ENCODE data around the genes ASRGL1, LRRN4CL and HNRNPUL2.

- PRO-cap: no peak
Measured at GRCh38 chr11:61333733-61334309, 793 bp downstream of the TKFC start.

- PRO-cap: no peak
Measured at GRCh38 chr11:61352123-61352584, 9.5 kb downstream of the CYB561A3 start.

DNA sequence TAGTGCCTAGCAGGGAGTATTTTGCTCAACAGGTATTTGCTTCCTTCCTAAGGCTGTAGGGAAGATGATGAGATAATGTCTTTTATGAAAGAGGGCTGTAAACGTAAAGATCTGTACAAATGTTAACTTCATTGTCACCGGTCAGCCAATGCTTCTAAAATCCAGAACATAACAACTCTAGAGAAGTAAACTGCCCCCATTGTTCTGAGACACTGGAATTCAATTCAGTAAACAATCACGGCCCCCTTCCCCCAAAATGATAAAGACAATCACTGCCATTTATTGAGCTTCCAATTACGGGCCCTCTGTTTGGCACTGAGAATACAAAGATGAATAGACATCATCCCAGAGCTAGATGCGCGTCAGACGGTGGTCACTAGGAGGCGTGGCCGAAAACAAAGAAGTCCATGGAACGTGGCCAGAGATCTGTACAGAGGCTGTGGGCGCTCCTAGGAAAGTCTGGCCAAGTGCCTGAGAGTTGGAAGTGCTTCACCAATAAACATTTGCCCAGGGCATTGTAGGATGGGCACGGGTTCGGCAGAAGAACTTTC, 593 bp downstream of the TMEM258 start:
- PRO-cap: no peak

- PRO-cap: no peak
Measured at GRCh38 chr11:61887961-61888362, 3.4 kb downstream of the FADS3 start.

DNA sequence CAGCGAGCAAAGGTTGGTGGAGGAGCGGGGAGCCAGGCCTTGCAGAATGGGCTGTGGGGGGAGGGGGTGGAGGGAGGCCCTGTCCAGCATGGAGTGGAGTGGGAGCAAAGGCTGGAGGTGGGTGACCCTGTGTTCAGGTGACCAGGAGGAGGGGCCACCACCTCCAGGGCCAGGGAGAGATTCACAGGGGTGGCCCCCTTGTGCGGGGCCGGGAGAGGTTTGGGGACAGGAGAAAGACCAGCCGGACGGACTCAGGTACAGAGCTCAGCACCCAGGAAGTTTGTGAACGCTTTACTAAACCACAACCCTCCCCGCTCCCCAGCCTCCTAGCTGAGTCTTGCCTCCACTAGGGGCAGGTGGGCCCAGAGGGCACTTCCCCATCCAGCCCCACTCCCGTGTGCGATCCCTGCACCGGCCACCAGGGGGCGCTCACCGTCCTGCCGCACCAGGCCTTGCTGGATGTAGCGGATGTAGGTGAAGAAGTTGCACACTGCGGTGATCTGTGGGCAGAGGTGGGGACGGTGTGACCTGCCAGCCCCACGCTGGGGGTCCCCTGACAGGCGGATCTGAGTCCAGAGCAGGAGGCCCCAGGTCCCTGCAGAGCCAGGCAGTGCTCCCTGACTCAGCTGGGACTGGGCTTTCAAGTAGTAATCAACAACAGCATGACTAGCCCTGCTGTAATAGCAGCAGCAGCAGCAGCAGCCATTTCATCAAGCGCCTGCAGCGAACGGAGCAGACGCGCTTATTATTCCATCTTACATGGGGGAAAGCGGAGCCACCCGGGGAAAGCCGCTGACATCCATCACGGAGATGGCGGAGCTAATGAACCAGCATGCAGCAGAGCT, 7.8 kb upstream of the FADS3 start:
- PRO-cap: no peak

- PRO-cap: no peak
Measured at GRCh38 chr11:61966608-61966920, 870 bp downstream of the FTH1 start.

DNA sequence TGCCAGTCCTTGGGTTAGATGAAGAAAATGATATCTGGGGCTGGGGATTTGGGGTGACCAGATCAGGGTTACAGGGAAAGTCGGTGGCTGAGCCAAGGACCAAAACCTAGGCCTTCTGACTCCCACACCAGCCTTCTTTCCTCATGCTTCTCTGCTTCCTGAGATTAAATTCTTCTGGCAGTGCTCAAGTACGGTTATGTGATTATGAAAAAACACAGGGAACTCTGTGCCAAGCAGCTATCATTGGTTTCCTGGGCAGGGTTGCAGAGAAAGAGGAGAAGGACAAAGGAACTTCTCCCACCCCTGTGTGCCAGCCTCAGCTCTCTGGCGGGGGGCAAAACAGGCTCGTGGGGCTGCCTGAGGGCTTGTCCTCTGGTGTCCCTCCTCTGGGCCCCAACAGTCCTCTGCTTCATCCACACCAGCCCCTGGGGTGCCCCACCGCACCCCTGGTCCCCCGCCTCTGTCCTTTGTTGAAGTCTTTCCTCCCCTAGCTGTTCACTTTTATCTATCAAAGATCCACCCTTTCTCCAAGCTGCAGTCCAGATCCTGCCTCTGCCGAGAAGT, 11.3 kb upstream of the FTH1 start:
- PRO-cap: no peak

- PRO-cap: no peak
Measured at GRCh38 chr11:62033625-62034081, 66.2 kb upstream of the FTH1 start.

DNA sequence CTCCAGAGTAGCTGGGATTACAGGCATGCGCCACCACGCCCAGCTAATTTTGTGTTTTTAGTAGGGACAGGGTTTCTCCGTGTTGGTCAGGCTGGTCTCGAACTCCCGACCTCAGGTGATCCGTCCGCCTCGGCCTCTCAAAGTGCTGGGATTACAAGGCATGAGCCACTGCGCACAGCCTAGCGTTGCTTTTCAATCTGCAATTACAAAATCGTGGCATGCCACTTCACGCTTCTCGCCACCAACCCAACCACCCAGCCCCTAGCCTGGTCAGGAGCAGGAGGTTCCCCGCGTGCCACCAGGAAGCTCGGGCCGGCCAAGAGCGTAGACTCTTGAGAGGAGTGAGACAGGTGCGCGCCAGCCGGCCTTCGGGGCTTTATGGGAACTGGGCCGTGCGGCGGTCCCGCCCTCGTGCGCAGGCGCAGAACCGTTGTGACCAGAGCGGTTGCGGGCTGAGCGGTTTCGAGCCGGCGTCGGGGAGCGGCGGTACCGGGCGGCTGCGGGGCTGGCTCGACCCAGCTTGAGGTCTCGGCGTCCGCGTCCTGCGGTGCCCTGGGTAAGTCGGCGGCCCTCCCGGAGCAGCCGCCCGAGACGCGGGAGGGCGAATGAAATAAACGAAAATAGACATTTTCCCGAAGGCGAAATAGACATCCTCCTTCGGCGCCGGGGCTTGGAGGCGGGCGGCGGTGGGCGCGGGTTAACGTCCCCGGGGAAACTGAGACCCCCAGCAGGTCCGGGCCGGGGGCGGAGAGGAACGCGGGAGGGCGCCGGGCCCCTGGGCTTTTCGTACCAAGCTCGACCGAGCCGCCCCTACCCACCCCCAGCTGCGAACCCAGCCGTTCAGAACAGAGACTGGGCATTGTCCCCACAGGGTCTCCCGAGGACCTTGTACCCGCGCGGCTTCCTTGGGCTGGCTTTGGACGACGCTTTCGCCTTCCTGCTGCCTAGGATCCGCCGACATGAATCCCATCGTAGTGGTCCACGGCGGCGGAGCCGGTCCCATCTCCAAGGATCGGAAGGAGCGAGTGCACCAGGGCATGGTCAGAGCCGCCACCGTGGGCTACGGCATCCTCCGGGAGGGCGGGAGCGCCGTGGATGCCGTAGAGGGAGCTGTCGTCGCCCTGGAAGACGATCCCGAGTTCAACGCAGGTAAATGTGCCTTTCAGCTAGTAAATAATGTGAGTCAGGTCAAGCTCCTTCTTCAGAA, at the start of gene ASRGL1:
TSS of gene ASRGL1 (plus strand) at position 430 of the 1,207 bp plus-strand sequence.
- PRO-cap: unidirectional peak, plus-strand start at position 465 of the sequence

DNA sequence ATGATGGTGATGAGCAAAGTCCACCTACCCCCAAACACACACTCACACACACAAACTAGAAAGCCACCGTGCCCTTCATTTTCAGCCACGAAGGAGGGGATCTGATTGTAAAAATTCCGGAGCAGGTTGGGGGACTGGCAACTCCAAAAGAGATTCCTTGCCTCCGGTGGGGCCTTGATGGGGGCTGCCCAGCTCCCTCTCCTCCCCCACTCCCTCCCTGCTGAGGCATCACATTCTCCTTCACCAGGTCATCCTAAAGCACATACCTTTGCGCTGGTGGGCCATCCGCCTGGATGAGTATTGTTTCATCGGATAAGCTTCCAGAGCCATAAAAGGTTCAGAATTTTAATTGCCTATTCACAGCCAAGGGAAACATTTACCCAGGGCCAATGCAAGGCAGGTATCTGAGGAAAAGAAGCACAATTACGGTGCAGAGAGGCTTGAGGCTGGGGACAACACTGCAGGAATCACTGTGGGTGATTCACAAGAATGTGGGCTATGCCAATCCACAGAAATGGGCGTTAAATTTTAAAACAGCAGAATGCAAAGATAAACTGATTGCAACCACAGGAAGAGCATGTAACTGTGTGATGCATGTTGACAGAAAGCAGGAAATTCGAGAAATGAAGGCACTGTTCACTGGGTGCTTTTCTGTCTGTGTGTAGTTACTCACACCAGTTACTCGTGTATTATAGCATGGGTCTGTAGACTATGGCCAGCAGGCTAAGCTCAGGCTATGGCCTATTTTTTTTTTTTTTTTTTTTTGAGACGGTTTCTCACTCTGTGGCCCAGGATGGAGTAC, 7.8 kb downstream of the SCGB1A1 start:
- PRO-cap: no peak

- PRO-cap: no peak
Measured at GRCh38 chr11:62542440-62542747, 4.2 kb downstream of the AHNAK start.

GRCh38 chr11:62548568-62549401, 2.2 kb upstream of the AHNAK start:
- PRO-cap: no peak

DNA sequence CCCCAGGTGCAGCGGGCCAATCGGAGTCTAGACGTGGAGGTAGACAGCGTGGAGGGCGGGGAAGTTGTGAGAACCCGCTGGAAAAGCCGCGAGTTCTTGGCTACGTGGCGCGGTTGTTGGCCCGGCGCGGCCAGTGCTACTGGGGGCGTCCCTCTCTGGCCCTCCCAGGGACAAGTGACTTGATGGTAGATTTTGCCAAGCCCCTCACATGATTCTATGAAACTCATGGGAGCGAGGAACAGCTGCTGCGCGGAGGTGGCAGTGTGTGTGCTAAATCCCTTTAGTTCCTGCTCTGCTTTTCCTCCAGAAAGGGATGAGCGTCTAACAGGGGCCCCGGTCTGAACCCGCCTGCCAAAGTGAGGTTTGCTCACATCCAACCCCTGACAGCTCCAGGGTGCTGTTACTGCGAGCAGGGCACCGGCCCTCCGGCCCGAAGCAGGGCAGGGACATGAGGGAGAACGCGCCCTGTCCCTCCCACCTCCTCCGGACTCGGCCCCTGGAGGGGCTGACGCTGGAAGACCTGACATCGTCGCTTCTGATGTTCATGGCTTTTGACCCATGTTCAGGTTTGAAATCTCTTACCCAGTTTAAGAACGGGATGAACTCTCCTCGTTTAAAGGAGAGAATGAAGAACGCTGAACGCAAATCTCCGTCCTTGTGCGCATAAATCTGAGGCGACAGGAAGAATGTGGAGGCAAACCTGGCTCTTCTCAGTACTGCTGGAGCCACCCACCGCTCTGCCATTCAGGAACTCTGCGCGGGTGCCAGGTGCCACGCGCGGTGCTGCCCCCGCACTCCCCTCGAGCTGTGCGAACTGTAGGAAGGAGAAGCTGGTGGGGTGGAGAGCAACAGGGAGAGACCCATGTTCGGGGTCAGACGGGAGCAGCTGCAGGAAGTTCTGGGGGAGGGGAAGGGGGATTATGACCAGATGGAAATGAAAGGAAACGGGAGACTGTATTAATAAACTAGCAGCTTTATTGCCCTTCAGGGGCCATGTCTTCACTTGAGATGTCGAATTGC, 714 bp upstream of the EEF1G start:
- PRO-cap: bidirectional peak, plus-strand start at position 69 of the sequence, minus-strand start outside the sequence

DNA sequence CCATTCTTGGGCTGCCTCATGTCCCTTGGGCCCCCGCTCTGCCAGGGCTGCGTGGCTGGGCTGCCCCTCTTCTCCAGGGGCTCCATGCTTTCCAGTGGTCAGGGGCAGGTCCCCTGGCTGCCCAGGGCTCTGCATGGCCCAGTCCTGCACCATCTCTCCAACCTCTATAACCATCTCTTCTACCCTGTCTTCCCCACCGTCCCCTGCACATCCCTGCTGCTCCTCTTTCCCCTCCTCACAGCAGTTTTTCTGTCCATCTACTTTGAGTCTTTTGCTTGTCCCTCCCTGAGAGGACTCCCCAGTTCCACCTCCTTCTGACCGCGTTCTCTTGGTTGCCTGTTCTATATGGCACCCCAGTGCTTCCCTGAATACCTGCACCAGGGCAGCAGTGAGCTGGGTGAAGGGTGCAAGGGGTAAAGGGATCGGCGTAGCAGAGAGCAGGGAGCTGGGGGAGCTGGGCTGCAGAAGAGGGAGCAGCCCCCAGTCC, 1.8 kb upstream of the EEF1G start:
- PRO-cap: no peak

- PRO-cap: no peak
Measured at GRCh38 chr11:62604603-62605419, 3.1 kb upstream of the MTA2 start.

DNA sequence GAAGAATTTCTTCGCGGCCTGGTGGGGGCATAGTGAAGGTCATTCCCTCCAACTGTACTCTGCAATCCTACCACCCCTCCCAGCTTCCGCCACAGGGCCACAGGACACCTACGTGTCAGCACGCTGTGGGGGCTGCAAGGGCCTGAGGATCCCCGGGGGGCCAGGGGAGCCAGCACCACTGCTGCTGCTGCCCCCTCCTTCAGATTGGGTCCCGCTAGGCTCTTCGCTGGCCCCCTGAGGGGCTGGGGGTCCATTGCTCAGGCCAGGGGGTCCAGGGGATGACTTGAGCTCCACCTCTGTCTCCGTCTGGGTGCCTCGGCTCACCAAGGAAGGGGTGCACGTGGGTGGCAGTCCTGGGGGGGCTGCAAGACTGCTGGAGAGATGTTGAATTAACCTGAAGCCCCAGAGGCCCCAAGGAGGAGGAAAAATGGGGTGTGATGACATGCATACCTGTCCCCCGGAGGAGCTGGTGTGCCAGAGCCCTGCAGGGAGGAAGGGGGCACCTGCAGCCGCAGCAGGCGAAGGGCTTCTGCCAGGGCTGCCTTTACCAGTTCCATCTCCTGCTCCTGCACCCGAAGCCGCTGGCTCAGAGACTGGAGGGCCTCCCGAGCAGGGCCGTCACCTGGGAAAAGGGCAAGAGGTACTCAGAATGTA, 1.5 kb downstream of the EML3 start:
- PRO-cap: no peak

DNA sequence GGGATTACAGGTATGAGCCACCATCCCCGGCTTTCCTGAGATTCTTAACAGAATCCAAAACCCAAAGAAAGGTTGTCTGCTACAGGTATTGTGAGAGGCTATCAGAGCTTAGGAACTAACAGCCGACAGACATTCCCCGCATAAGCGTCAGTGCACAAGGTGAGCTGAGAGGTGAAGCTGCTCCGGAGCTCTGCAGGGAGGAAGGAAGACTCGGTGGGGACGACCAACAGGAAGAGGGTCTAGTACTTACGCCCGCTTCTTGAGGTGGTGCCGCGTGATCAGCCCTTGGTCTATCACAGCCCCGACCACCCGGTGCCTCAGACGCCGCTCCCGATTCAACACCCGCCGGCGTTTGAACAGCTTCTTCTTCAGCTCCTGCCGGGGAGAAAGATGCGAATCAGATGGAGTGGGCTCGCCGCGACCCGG, 398 bp downstream of the C11orf98 start:
- PRO-cap: bidirectional peak, plus-strand start at position 207 of the sequence, minus-strand start at position 152 of the sequence

DNA sequence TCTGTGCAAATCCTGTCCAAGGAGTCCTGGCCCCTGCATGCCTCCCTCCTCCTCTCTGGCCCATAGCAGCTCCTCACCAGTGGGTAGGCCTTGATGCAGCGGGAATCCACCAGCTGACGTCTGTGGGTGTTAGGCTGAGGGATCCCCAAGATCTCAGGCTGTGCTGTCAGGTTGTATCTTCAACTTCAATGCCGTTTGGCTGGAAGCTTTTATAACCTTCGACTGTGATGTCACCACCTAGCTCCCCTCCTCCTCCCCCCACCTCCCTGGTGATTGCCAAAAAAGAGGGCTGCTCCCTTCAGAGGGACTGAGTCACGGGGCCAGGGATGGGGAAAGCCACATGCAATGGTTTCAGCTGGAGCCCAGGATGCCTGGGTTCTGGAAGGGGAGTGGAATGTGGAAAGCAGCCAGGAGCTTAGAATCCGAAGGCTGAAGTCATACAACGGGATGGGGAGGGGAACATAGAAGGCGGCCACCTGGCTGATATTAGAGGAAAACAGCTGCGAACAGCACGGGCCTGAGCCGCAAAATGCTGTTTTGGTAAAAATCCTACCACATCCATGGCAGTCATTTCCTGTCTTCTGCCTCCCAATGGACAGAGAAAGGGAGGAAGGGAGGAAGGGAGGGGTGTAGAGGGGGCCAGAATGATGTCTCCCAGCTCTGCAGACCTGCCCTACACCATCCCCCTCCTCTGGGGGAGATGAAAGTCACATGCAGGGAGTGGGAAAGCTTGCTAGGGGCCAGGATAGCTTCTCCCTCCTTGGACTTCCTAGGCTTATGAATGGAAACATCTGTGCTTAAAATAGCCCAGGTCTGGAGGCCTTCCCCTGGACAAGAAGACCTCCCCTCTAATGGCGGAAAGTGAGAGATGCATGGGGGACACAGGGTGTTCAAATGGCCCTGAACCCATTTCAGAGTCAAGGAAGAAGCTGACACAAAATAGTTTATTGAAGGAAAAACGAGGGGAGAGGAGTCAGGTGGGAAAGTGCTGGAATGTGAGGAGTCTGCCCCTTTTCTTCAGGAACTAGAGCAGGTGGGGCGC, at the start of gene LRRN4CL:
TSS of gene LRRN4CL (minus strand) at position 181 of the 1,042 bp plus-strand sequence.
- PRO-cap: no peak

DNA sequence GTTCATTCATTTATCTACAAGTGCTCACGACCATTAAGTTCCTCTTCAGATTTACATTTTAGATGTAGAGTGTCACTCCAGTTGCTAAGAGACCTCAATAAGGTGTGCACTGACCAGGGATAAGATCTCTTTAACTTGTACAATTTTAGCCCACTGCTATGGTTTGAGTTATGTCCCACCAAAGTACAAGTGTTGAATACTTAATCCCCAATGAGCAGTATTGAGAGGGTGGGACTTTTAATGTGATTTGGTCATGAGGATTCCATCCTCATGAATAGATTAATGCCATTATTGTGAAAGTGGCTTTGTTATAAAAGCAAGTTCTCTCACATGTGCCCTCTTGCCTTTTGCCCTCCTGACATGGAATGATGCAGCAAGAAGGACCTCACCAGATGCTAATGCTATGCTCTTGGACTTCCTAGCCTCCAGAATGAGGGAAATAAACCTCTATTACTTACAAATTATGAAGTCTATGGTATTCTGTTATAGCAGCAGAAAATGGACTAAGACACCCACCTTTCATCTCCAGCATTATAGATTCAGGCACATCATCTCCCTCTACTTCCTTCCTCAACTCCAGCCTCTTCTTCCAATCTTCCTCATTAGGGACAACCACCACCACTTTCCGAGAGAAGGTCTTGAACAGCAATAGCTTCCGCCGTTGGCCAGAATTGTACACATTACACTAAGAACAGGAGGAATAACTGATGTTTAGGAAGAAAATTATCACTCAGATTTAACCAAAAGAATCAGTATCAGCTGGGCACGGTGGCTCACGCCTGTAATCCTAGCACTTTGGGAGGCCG, 7.5 kb downstream of the HNRNPUL2 start:
- PRO-cap: no peak

- PRO-cap: bidirectional peak, plus-strand start at chr11:62727246, minus-strand start at chr11:62727193; bidirectional peak, plus-strand start at chr11:62727543, minus-strand start at chr11:62727486; bidirectional peak, plus-strand start at chr11:62727699, minus-strand start at chr11:62727632
Measured at GRCh38 chr11:62727000-62727826, at the start of gene HNRNPUL2. TSS of gene HNRNPUL2 (minus strand) at chr11:62727457.